SK-MEL-5 (cell line): ENCODE results near the genes CCNT1 and TMBIM6.

GRCh38 chr12:48716041-48717311 lies at the start of gene CCNT1:
CCNT1 (minus strand) TSS chr12:48716707.
RAMPAGE:
- cytosol, long total RNA: start-site peak on the minus strand at chr12:48716681-48716767, 497 and 31 reads in 2 replicates
- long total RNA: start-site peak on the minus strand at chr12:48716683-48716737, 354 and 236 reads in 2 replicates
- nucleus, long total RNA: start-site peak on the minus strand at chr12:48716680-48716713, 627 and 21 reads in 2 replicates

GRCh38 chr12:48717518-48717859 lies 982 bp upstream of the CCNT1 start:
RAMPAGE:
- cytosol, long total RNA: no peak
- long total RNA: no peak
- nucleus, long total RNA: no peak

DNA sequence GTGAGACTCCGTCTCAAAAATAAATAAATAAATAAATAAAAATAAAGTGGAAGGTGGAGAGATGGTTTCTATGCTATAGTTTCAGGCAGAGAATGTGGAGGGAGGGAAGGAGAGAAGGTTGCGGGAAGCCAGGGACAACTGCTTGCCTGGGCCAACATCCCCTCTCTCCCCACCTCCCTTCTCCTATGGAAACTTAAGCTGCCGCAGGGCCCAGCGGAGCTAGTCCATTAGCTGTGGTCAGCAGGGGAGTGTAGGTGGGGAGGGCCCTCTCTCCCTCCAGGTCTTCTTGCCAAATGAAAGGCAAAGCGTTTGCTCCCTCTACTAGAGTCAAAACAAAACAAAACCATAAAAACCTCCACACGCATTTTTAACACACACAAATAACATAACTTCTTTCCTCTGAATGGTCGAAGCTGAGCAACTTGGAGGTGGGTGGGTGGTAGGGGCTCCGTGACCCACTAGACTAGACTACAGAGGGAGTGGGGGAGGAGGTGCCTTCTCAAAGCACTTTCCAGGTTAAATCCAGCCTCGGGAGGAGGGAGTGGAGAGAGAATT lies 4.8 kb upstream of the CACNB3 start:
RAMPAGE:
- cytosol, long total RNA: no peak
- long total RNA: no peak
- nucleus, long total RNA: no peak

RAMPAGE:
- cytosol, long total RNA: no peak
- long total RNA: no peak
- nucleus, long total RNA: no peak
Measured at GRCh38 chr12:48823992-48824498, 5.7 kb downstream of the CACNB3 start.

GRCh38 chr12:48850865-48851309 lies 1.1 kb downstream of the DDX23 start:
RAMPAGE:
- cytosol, long total RNA: no peak
- long total RNA: no peak
- nucleus, long total RNA: no peak

DNA sequence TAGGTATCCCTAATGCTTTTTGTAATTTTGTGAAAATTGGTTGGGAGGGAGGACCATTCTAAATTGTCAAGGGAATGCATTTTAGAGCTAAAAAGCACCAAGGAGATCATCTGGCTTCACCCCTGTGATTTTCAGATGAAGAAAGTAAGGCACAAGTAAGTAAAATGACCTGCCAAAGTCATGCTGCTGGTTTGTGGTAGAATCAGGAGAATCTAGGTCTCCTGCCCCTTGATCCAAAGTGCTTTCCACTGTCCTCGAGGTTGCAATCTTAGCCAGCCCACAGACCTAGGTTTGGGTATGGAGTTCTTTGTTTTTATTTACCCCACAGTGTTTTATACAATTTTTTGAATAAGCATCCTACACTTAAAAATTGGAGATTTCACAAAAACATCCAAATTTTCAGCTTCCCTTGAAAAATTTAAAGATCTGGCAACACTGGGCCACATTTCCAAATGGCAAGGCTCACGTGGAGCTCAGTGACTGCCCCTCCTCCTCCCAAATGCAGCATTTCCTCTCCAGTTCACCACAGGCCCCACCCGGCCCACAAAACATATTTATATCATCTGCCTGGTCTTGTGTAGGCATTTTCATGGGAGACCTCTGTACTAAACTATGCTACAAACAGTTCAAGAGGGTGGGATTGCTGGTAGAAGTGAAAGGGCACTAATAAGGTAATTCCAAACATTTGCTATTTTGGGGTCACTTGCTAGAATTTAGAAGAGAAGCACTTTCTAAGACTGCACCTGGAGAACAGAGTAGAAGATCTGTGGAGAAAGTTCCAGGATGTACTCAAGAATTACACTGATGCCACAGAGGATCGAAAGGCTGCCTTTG lies 7.5 kb downstream of the FKBP11 start:
RAMPAGE:
- cytosol, long total RNA: no peak
- long total RNA: no peak
- nucleus, long total RNA: no peak

RAMPAGE:
- cytosol, long total RNA: no peak
- long total RNA: no peak
- nucleus, long total RNA: no peak
Measured at GRCh38 chr12:49049308-49049830, 11.2 kb downstream of the KMT2D start.

DNA sequence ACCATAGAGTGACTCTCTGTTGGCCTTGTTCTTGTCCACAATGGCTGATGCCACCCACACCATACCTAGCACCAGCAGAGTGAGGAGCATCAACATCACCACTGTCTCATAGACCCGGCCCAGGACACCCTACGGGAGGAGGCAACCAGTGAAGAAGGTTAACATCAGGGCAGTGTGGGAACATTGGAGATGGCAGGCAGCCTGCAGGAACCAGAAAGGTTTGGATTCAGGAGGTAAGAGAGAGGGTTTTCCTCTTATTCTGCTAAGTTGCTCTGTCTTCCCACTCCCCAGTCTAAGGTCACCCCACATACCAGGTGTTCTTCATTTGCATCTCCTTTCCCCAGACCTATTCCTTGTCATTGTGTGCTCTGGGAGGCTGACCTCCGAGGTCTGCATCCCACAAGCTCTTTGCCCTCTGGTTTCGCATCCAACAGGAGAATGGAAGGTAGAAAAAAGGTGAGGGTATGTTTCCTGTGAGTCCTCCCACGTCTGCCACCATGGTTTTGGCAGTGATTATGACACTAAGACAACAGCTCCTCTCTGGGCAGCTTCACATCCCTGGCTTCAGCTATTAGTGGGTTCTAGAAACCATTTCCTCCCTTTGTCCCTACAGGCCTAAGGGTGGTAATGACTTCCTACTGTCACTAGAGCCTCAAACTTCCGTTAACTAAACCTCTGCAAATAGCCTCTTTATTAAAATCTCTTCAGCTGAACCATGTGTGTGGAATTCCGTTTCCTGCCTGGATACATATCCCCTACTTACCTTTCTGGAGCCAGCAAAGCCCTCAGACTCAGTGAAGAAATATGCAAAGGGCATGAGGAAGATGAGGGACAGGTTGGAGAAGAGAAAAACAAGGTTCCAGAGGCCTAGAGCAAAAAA lies 6.7 kb downstream of the LMBR1L start:
RAMPAGE:
- cytosol, long total RNA: no peak
- long total RNA: no peak
- nucleus, long total RNA: no peak

GRCh38 chr12:49109708-49110399 lies 793 bp downstream of the LMBR1L start:
RAMPAGE:
- cytosol, long total RNA: no peak
- long total RNA: no peak
- nucleus, long total RNA: no peak

RAMPAGE:
- cytosol, long total RNA: no peak
- long total RNA: no peak
- nucleus, long total RNA: no peak
Measured at GRCh38 chr12:49127602-49128437, 3.4 kb downstream of the TUBA1B start.

RAMPAGE:
- cytosol, long total RNA: no peak
- long total RNA: no peak
- nucleus, long total RNA: no peak
Measured at GRCh38 chr12:49151181-49151772, 20.1 kb upstream of the TUBA1B start.

DNA sequence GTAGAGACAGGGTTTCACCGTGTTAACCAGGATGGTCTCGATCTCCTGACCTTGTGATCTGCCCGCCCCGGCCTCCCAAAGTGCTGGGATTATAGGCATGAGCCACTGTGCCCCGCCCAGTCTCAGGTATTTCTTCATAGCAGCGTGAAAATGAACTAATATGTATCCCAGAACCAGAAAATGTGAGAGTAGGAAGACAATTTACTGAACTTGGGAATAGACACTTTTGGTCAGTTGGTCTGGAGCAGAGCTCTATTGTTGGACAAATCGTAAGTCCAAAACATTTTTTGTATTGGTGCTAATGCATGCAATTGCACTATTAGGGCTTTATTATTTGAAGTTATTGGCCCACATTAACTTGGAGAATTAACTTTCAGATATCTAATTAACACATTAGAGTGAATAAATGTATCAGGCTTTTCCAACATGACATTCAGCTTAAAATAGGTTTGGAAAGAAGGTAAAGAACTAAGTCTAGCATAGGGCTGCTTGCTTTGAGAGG lies 5.3 kb downstream of the TUBA1A start:
RAMPAGE:
- cytosol, long total RNA: no peak
- long total RNA: no peak
- nucleus, long total RNA: no peak

DNA sequence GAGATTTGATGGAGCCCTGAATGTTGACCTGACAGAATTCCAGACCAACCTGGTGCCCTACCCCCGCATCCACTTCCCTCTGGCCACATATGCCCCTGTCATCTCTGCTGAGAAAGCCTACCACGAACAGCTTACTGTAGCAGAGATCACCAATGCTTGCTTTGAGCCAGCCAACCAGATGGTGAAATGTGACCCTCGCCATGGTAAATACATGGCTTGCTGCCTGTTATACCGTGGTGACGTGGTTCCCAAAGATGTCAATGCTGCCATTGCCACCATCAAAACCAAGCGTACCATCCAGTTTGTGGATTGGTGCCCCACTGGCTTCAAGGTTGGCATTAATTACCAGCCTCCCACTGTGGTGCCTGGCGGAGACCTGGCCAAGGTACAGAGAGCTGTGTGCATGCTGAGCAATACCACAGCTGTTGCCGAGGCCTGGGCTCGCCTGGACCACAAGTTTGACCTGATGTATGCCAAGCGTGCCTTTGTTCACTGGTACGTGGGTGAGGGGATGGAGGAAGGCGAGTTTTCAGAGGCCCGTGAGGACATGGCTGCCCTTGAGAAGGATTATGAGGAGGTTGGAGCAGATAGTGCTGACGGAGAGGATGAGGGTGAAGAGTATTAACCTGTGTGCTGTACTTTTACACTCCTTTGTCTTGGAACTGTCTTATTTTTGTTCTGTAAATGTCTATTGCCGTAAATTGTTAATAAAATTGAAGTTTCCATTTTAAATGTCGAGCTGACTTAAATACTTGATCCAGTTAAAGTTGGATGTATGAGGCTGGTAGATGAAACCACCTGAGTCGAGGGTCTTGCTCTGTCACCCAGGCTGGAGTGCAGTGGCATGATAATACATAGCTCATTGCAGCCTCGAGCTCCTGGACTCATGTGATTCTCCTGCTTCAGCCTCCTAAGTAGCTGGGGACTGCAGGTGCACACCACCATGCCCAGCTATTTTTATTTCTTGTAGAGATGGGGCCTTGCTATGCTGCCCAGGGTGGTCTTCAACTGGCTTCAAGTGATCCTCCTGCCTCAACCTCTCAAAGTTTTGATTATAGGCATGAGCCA lies 8.1 kb downstream of the TUBA1C start:
RAMPAGE:
- cytosol, long total RNA: no peak
- long total RNA: no peak
- nucleus, long total RNA: no peak

DNA sequence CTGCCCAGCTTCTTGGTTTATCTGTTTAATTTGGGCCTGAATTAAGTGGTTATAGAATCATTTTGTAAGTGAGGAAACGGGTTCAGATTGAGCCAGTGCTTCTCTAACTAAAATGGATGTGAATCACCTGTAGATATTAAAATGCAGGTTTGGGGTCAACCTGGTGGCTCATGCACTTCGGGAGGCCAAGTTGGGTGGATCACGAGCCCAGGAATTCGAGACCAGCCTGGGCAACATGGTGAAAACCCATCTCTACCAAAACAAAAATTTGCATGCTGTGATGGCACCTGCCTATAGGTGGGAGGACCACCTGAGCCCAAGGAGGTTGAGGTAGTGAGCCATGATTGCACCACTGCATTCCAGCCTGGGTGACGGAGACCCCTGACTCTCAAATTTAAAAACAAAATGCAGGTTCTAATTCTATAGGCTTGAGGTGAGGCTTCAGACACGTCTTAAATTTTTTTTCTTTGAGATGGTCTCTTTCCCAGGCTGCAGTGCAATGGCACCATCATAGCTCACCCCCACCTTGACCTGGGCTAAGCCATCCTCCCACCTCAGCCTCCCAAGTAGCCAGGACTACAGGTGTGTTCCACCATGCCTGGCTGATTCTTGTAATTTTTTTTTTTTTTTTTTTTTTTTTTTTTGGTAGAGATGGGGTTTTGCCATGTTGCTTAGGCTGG lies 8.9 kb downstream of the TUBA1C start:
RAMPAGE:
- cytosol, long total RNA: no peak
- long total RNA: no peak
- nucleus, long total RNA: no peak

DNA sequence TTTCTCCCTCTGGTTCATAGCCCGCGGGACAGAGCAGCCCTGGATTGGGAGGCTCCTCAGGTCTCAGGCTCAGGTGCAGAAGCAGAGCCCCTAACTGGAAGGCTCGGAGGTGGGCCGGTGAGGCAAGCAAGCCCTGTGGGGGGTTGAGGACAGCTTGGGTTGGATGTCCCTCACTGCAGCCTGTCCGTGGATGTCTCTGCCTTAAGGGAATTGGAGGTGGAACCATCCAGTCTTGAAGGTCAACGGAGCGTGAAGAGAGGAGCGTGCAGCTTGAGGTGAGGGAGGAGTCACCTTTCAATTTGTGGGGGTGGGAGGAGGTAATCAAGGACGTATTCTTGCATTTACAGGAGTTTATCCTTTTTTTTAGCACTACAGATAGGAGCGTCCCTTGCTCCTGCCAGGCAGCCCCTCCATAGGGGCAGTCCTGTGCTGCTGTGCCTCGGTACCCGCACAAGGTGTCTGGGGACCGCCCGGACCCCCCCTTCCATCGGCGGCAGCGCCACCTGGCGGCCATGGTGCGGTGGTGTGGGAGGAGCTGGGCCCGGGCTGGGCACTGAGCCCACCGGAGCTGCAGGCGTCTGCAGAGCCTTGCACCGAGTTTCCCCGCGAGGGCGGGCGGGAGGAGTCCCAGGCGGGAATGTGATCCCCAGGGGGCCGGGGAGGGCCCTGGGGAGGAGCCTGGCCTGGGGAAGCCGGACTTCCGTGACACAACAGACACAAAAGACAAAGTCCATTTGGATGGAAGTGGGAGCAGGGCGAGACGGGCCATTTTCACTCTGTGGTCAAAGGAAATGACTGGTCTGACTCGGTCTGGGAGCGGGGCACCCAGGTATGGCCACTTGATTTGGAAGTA lies 815 bp downstream of the DNAJC22 start:
RAMPAGE:
- cytosol, long total RNA: no peak
- long total RNA: no peak
- nucleus, long total RNA: no peak

RAMPAGE:
- cytosol, long total RNA: no peak
- long total RNA: no peak
- nucleus, long total RNA: no peak
Measured at GRCh38 chr12:49551946-49552374, 13.1 kb downstream of the KCNH3 start.

RAMPAGE:
- cytosol, long total RNA: start-site peak on the plus strand at chr12:49741556-49741587, 5,232 and 4,074 reads in 2 replicates
- long total RNA: start-site peak on the plus strand at chr12:49741556-49741587, 1,733 and 2,593 reads in 2 replicates
- nucleus, long total RNA: start-site peak on the plus strand at chr12:49741556-49741562, 725 and 377 reads in 2 replicates
Measured at GRCh38 chr12:49741455-49742494, at the start of gene TMBIM6. TMBIM6 (plus strand) TSS chr12:49741557.

GRCh38 chr12:49742495-49742844 lies 1.1 kb downstream of the TMBIM6 start:
RAMPAGE:
- cytosol, long total RNA: no peak
- long total RNA: no peak
- nucleus, long total RNA: no peak

GRCh38 chr12:49750406-49751038 lies 9.2 kb downstream of the TMBIM6 start:
RAMPAGE:
- cytosol, long total RNA: no peak
- long total RNA: no peak
- nucleus, long total RNA: no peak

DNA sequence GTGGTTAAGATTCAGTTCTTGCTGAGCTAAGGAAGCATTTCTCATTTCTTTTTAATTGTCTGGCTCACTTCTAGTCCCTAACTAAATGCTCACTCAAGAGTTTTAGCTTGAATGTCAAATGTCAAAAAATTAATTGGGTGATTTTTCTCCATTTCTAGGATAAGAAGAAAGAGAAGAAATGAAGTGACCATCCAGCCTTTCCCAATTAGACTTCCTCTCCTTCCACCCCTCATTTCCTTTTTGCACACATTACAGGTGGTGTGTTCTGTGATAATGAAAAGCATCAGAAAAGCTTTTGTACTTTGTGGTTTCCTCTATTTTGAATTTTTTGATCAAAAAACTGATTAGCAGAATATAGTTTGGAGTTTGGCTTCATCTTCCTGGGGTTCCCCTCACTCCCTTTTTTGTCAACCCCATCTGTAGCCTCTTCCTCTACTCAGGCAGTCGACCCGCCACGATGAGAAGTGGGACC lies 21.4 kb downstream of the TMBIM6 start:
RAMPAGE:
- cytosol, long total RNA: no peak
- long total RNA: no peak
- nucleus, long total RNA: no peak